Aorta (tissue), 1 donor: ENCODE measurements around a stretch of chr10.

GRCh38 chr10:5971071-5971768 is 6.1 kb downstream of the IL15RA start:
- PRO-cap, result no peak

DNA sequence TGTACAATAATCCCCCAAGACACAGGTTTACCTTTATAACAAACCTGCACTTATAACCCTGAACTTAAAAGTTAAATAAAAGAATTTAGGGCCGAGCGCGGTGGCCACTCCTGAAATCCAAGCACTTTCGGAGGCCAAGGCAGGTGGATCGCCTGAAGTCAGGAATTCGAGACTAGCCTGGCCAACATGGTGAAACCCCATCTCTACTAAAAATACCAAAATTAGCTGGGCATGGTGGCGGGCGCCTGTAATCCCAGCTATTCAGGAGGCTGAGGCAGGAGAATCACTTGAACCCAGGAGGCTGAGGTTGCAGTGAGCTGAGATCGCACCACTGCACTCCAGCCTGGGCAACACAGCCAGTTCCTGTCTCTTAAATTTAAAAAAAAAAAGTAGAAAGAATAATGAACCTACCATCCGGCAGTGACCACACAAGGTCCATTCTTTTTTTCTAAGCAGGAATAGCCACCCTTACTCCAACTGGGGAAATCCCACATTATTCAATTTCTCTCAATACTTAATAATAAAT is 1.2 kb upstream of the IL15RA start:
- PRO-cap, result no peak

- PRO-cap, result no peak
These were observed 9.6 kb downstream of the IL2RA start for GRCh38 chr10:6052484-6053134.

DNA sequence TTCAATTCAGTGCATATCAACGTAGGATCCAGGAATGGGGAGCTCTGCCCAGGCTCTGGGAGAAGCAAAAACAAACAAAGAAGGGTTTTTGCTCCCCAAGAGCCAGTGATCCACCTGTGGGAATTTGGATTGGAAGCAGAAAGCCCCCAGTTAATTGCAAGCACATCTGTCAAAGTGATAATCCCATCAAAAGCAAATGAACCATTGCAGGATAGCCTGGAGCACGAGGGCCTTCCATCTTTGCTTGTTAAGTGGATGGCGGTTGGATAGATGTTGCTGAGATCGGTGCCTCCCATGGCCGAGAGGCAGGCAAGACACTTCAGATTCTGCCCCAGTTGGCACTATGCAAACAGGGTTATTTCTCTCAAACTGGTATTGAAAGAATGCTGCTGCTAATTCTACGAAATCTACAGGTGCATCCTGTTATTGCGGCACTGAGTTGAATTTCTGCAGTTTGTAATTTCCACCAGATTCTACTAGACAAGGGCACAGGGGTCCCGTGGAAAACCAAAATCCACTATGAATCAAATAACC is 6.8 kb upstream of the IL2RA start:
- PRO-cap, result no peak

DNA sequence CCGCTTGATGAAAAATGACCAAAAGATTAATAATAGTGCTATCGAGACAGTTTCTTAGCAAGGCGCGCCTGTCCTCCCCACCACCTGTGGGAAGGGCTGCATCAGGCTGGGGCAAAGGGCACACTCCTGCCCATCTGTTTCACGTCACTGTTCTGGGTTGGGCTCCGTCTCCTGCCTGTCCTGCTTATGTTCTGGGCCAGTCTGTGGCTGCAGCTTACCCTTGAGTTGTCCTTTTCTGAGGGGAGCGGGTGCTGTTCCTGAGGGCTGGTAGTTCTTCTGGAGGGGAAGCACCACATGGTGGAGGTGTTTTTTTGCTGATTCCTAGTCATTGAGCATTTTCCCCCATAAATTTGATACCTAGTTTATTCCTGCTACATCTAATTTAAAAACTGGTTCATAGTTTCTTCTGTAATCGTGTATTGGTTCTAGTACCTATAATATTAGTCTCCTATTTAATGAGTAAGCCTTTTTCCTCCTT is 13.4 kb downstream of the RBM17 start:
- PRO-cap, result no peak

- PRO-cap, result no peak
These were observed 23.3 kb downstream of the RBM17 start for GRCh38 chr10:6112181-6112542.

- PRO-cap, result no peak
These were observed 31.3 kb downstream of the RBM17 start for GRCh38 chr10:6120040-6120530.

DNA sequence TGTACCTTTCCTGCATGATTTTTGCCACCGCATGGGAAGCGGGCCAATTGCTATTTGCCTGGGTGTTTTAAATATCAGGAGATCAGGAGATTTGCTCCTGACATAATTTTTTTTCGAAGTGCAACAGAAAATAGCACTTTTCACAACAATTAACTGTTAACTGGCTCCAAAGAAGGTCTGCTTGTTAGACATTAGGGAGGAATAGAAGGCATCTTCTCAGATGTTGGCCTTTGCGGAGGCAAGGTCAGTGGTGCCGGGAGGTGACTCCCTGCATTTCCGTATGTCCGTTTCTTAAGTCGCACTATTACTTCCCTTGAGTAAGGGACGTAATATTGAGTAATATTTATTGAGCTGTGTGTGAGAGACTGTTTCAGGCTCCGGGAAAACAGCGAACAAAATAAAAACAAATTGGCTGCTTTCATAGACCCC is 54.7 kb downstream of the RBM17 start:
- PRO-cap, result no peak

DNA sequence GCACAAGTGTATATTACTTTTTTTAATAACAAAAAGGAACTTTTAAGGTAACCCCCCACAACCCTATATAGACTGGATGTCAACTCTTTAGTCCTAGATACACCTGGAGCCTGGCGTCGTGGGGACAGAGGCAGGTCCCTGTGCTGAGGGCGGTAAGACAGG is 39.5 kb upstream of the PFKFB3 start:
- PRO-cap, result no peak

- PRO-cap, result no peak
These were observed 30.8 kb upstream of the PFKFB3 start for GRCh38 chr10:6171598-6172719.

GRCh38 chr10:6182182-6183032 is 20.3 kb upstream of the PFKFB3 start:
- PRO-cap, result no peak

DNA sequence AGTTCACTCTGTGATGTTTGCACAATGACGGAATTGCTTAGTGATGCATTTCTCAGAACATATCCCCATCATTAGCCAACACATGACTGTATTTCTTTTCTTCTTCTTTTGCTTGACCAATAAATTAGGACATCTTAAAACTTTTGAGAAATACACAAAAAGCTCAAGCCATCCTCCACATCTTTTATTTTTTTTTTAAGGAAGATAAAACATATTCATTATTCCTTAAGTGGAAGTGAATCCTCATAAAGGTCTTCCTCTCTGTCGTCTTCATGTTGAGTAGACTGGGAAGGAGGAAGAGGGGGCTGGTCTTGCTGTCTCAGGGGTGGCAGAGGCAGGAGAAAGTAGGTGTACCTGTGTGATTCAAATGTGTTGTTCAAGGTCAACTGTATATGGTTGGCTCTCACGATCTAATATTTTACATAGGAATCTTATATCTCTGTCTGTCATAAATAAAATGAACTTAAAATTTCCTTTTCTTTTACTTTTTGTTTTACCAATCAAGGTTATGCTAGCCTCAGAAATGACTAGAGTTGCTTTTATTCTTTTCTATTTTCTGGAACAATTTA is 5.2 kb upstream of the PFKFB3 start:
- PRO-cap, result no peak

GRCh38 chr10:6225395-6225891 is 22.7 kb downstream of the PFKFB3 start:
- PRO-cap, result no peak

DNA sequence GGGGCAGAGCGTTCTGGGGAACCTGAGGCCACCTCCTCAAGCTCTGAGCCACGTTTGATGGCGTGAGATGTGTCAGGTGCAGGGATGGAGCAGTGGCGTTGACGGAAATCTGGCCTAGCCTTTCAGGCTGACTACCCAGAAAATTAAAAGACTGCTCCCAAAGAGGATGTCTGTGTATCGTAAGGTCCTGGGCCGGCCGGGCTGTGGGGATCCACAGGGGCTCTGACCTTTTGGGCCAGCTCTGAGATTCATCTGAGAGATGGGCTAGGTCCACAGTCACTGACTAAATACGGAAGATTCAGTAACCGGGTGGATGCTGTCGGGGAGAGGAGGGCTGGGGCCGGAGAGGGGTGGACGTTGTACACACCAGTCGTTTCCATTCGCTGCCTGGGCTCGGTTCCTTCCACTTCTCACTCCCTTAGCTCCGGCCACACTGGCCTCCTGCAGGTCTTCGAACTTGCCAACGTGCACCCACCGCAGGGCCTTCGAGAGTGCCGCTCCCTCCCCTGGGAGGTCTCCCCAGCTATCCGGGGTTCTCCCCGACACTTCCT is 33.9 kb downstream of the PFKFB3 start:
- PRO-cap, result no peak

DNA sequence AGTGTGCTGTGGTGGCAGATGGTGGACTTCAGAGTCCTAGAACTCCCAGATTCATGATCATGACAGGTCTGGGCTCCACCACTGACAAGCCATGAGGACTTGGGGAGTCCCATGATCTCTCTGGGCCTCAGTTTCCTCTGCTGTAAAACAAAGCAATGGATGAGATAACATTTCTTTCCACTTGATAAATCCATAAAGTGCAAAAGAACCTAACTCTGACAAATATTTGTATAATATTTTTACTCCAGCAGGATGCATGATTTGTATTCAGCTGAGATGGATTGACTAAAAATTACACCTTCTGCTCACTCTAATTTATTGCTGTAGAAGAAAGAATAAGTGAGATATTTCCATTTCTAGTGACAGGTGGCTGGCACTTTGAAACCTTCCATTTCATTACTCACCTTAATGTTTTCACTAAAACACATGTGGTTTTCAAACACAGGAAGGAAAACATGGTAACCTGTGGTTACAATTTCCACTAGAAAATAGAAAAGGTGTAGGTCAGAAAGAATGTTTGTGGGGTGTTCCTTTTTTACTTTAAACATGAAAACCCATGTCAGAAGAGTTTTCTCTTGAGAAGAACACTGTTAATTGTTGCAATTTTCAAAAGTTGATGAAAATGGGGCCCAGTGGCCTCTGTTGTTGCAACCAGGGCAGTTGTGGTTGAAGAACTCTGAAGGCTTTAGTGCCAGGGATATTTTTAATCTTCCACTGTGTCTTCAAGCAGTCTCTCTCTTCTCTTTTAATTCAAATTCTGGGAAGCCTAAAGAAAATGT is 12.0 kb upstream of the PRKCQ start:
- PRO-cap, result no peak

GRCh38 chr10:6593091-6593752 is 13.1 kb upstream of the PRKCQ start:
- PRO-cap, result no peak

DNA sequence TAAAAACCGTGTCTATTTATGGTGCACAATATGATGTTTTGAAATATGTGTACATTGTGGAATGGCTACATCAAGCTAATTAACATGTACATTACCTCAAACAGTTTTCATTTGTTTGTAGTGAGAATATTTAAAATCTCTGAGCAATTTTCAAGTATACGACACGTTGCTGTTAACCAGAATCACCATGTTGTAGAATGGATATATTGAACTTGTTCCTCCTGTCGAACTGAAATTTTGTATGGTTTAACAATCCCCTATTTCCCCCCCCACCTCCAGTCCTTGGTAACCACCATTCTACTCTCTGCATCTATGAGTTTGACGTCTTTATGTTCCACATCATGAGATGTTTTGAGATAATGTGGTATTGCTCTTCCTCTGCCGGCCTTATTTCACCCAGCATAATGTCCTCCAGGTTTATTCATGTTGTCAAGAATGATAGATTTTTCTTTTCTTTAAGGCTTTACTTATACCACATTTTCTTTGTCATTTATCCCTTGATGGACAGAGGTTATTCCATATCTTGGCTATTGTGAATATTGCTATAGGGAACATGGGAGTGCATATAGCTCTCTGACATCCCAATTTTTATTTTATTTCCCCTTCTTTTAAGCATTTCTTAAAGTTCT is 17.4 kb upstream of the PRKCQ start:
- PRO-cap, result no peak

GRCh38 chr10:6607124-6607588 is 27.1 kb upstream of the PRKCQ start:
- PRO-cap, result no peak

- PRO-cap, result no peak
These were observed 136.5 kb upstream of the PRKCQ start for GRCh38 chr10:6716584-6717058.

DNA sequence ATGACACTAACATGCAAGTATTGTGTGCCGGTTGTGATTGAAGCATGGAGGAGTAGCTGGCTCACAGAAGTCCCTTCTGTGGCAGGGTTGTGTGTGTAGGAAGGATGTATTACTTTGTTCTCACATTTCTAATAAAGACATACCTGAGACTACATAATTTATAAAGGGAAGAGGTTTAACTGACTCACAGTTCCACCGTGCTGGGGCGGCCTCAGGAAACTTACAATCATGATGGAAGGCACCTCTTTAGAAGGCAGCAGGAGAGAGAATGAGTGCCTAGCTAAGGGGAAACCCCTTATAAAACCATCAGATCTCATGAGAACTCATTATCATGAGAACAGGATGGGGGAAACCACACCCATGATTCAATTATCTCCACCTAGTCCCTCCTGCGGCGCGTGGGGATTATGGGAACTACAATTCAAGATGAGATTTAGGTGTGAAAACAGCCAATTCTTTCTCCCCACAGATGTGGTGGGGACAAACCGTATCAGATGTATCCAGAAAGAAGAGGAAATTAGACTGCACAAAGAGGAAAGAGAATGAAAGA is 375.8 kb downstream of the SFMBT2 start:
- PRO-cap, result no peak